Mesenteric fat pad (tissue), 1 donor: ENCODE results near the gene LHFPL7.

DNA sequence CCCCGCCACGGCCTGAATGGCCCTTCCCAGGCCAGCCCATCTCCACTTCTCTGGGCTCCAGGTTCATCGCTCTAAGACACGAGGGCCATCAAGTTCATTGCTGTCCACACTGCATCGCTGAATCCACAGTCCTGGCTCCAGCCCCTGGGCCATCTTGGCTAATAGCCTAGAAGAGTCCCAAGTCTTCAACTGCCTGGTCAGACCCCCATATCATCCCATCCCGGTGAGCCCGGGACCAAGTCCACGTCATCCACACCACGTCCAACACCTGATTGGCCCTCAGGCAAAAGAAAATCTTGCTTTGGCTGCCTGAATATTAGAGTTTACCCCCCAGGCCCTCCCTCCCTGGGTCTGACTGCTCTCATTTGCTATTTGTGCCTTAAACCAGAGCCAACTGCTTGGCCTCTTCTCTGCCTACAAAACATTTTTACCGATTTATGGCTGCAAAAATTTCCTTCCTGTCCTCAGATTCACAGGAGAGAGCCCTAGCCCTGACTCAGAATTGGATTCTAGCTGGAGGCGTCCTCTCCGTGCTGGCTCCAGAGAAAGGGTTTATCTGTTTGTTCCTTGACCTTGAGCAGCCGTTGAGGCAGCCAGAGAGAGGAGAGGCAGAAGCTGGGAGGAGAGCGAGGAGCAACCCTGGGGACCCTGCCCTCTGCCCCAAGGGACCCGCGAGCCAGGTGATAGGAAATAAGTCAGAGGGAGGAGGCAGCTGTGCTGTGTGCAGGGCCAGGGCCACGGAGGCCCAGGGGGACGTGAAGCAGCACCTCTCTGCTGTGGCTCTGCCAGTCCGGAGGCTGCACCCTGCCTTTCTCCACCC lies 75.8 kb downstream of the IGLL1 start:
- PRO-cap = no peak

GRCh38 chr22:23520725-23521086 lies 59.4 kb downstream of the IGLL1 start:
- PRO-cap = no peak

- PRO-cap = no peak
These were observed 5.6 kb upstream of the DERL3 start for GRCh38 chr22:23844236-23844877.

GRCh38 chr22:24176360-24176928 lies 4.8 kb upstream of the SUSD2 start:
- PRO-cap = no peak

GRCh38 chr22:24264036-24264855 lies 6.4 kb upstream of the SPECC1L start:
- PRO-cap = no peak

GRCh38 chr22:24271293-24271996 lies 814 bp downstream of the SPECC1L start:
- PRO-cap = no peak

GRCh38 chr22:24292135-24292595 lies 21.5 kb downstream of the SPECC1L start:
- PRO-cap = no peak

DNA sequence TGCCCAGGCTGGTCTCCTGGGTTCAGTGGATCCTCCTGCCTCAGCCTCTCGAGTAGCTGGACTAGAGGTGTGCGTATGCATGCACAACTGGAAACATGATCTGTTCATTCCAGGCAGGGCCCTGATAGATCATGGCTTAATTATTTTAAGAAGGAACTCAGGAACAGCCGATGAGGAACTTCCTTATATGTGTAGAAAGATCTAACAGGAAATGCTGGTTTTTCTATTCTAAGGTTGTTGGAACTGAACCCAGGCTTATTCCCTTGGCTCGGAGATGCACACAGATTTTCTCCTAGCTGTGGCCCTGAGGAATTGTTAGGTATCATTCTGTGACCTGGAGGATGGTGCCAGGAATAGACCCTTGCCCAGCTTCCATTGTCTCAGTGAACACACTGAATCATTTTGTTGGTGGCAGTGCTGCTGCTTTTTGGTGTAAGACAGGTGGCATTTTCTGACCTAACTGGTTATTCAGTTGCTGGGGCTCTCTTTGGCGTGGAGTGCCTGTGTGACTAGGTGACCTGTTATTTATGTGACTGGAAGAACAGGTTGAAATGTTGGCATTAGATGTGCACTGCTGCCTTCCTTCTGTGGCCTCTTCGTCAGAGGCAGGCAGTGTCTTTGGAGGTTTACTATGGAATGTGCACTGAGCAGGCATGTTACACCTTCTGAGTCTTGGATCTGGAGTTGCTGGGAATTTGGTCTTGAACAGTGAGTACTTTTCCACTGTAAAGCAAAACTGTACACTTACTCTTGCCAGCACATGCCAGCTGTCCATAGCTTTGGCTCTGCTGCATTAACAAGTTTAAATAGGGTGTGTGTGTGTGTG lies 32.6 kb downstream of the SPECC1L start:
- PRO-cap = no peak

DNA sequence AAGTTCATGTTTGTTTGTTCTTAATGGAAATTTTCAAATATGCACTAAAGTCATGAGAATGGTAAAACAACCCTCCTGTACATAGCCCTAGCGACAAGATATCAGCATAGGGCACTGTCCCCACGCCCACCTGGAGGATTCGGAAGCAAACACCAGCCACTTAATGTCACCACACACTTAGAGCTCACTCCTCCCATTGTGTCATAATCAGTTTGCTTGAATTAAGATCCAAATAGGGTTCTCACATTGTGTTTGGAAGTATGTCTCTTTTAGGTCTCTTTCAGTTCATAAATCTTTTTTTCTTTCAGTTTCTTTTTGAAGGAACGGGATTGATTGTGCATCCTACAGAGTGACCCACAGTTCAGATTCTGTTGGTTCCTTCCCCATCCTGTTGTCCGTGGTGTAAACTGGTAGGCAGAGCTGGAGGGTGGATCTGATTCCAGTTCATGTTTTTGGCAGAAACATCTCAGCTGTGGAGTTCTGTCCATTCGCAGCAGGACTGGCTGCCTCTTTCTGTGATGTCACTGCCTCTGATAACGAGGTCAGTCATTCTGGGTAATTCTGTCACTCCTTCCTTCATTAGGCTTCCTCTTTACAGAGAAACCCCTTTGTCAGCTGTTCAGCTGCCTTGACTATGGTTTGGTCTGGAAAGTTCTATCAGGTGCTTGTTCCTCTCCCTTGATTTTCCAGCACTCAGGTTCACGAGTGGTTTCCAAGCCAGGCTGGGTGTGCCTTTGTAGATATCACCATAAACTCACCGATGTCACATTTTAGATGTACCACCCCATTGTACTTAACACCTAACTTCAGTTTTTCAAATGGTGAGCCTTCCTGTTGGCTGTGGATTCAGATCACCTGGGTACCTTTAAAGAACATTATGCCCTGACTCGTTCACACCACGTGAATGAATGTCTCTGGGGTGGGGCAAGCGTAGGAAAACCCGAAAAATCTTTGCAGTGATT lies 26.2 kb upstream of the ADORA2A start:
- PRO-cap = no peak

- PRO-cap = no peak
These were observed 24.4 kb upstream of the ADORA2A start for GRCh38 chr22:24402858-24403470.

DNA sequence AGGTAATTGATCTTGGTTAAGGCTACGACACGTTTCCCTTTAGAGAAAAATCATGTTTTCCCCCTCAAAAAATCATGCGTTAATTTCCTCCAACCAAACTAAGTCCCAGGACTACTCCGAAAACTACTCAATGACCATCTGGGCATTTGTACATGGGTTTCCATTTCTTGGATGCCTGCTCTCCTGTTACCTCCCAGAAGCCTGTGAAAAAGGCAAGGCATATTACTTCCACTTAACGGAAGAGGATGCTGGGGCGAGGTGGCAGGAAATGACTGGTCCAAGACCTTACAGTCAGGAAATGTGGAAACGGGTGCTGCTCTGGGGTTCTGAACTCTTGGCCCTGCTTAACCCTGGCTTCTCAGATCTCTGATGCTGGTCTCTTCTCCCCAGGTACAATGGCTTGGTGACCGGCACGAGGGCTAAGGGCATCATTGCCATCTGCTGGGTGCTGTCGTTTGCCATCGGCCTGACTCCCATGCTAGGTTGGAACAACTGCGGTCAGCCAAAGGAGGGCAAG lies 12.9 kb downstream of the ADORA2A start:
- PRO-cap = no peak

DNA sequence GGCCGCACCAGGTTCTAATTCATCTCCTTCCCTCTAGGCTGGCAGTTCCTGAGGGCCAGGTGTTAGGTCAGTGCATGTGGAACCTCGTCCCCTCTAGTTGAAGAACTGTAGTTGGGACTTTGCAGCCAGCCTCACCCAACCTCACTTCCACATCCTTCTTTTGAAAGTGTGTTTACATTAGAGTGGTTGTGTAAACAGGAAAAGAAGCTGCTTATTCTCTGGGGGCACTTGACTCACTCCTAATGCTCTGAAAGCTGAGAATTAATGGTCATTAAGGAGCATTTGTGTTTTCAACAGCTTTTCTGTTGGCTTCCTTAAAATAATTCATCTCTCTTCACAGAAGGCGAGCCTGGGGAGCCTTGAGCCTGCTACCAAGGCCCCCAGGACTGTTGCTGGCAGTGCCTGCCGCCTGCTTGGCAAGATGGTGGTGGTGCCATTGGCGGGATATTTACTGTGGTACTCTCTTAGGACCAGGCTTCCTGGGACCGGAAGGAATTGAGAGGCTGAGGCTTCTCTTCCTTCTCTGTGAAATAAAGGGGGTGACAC lies 11.9 kb downstream of the UPB1 start:
- PRO-cap = no peak

DNA sequence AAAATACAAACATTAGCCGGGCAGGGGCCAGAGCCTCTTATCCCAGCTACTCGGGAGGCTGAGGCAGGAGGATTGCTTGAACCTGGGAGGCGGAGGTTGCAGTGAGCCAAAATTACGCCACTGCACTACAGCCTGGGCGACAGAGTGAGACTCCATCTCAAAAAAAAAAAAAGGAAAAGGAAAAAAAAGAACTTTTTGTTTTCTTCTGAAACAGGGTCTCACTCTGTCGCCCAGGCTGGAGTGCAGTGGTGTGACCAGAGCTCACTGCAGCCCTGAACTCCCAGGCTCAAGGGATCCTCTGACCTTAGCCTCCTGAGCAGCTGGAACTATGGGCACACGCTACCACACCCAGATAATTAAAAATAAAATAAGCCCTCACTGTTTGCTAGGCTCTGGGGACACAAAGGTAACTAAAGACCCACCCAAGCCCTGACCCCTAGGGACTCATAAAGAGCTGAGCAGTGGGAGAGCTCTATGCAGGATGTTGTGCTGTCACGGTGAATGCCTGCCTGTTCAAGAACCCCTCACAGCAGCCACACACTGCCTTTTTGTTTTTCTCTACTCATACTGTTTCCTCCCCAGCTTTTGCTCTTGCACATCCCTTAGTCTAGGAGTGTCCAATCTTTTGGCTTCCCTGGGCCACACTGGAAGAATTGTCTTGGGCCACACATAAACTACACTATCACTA lies 2.2 kb downstream of the GUCD1 start:
- PRO-cap = no peak

DNA sequence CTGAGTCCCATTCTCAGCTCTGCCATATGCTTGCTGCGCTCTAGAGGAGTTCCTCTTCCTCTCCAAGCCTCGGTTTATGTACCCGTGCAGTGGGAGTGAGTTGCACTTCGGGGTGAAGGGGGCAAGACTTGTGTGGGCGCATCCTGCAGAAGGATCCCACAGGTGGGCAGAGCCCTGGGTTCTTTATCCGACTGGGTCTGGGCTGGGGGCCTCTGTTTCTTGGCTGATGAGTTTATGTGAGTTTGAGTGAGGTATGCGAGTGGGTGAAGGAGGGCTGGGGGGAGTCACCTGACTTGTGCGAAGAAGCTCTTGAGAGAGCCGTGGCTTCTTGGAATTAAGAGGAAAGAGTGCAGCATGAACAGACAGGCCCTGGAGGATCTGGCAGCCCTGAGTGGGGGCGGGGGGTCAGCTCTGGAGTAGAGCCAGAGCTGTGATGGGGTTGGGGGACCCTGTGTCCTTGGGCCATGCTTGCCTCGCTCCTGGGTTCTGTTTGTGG lies 421 bp downstream of the GGT1 start:
- PRO-cap = no peak

- PRO-cap = no peak
These were observed 52.1 kb downstream of the LHFPL7 start for GRCh38 chr22:24894219-24894972.

DNA sequence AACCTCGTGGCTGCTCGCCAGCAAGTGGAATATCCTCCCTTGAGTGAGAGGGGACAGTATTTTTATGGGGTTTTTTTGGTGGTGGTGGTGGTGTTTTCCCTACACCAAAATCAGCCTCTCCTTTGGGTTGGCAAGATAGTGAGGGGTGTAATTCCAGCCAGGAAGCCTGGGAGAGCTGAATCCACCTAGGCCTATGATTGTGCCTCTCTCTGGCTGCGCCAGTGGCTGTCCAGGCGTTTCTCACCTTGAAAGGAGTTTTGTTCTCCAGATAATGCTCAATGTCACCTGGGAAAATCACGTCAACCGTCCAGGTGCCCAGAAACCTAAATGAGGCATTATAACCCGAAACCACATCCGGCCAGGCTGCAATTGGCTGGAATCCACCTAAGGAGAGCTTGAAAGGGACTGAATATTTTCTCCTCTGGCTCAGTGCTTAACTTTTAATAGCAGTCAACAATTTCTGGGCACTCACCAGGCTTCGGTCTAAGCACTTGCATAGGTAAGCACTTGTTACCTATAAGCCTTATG lies 3.4 kb downstream of the LHFPL7 start:
- PRO-cap = no peak

- PRO-cap = no peak
These were observed at the start of gene LHFPL7 for GRCh38 chr22:24946475-24946989. TSS of gene LHFPL7 (minus strand) at chr22:24946694.

DNA sequence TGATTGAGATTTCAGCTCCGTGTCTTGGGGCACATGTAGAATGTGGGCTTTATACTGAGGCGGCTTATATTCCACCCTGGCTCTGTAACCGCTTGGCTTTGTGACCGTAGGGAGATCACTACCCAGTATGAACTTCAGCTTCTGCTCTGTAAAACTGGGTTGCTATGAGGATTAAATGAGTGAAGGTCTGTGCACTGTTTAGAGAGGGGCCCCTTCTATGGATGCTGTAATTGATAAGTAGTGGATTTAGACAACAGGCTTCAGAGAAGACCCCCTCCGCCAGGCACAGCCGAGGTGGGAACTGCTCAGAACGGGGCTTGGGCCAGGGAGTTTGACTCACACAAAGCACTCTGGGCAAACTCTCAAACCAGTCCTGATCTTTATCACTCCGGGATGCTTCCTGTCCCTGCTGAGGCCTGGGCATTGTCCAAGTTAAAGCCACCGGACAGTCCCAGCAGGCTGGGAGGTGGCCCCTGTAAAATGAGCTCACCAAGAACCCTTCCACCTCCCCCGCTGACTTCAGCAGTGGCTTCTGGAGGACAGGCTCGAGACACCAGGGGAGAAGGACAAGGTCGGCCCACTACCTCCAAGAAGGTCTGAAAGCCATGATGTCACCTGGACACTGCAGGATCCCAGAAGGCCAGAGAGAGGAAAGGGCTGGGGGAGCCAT lies 17.3 kb downstream of the KIAA1671 start:
- PRO-cap = no peak

DNA sequence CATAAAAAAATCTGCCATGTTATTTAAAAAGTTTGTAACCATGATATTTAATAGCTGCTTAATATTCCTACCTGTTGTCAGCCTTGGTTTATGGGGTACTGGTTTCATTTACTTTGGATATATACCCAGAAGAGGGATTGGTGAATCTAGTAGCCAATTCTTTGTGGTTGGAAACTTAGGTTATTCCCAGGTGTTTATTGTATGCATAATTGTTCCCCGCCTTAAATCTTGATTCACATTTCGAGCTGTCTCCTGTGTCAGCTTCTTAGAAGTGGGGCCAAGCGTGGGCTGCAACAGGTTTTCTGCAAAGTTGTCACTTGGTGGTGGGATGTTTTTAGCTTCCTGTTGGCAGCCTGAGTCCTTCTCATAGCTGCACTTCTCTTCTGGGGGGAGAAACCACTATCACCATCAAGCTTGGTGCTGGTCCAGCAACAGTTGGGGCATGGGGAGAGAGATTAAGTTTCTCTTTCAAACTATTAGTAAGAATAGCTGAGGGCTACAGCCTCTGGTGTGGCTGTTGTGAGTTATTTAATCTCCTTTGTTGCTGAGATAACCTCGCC lies 123.5 kb upstream of the CRYBB3 start:
- PRO-cap = no peak

DNA sequence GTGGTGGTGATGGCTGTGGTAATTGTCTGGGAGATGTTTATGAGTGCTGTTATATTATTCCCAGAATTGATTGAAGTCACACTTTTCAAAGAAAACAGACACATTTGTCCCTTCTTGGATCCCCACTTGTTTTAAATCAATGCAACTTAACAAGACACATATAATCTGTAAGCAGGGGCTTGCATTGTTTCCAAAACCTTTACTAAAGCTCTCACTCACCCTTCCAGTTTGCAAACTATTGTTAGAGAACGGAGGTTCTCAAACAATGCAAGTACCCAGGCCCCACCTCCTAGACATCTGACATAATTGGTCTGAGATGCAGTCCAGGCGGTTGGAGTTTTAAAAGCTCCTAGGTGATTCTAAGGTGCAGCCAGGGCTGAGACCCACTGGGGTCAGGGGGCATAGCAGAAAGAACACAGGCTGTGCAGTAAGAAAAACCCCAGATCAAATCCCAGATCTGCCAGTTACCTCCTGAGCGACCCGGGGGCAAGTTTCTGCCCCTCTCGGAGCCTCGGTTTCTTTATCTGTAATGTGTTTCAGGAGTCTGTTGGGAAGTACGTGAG lies 67.6 kb upstream of the CRYBB3 start:
- PRO-cap = no peak